Mesenchymal stem cell of the bone marrow (primary cell): ENCODE results near the gene ZNF736.

DNA sequence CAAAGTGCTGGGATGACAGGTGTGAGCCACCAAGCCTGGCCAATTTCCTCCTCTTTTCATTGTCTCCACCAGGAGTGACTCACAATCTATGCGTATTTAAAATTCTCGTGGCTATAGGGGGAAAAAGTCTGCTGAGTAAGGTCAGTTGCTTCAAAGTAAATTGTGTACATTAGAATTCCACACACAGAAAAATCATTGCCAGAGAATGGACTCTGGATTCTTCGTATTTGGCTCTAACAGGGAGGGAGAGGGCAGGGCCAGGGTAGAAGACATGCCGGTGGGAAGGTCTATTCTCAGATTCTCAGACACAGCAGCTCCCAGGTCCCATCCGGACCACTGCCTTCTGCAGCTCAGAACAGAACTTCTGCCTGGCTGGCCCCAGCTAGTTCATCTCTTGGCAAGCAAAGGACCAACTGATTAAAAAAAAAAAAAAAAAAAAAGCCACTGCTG is 22.1 kb downstream of the PSPH start:
- CAGE, long polyA plus RNA, result no peak

DNA sequence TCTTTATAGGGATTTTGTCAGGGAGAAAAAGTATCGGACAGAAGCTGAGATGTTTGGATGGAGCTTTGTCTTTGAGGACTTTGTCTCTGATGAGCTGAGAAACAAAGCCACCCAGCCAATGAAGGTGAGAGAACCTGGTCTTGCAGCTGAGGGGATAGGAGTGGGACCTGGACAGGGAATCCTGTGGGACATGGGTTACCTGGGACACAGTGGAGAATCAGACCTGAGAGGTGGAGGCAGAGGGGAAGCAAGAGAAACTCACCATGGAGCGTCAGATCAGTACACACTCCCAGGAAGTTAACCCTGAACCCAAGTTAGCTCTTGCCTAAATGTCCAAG is 8.9 kb downstream of the SUMF2 start:
- CAGE, long polyA plus RNA, result no peak

GRCh38 chr7:56091474-56092216 is 1.1 kb downstream of the PHKG1 start:
- CAGE, long polyA plus RNA, result no peak

- CAGE, long polyA plus RNA, result no peak
These were observed 771 bp downstream of the CHCHD2 start for GRCh38 chr7:56105539-56105871.

GRCh38 chr7:56174561-56174919 is 58.3 kb upstream of the NUPR2 start:
- CAGE, long polyA plus RNA, result no peak

DNA sequence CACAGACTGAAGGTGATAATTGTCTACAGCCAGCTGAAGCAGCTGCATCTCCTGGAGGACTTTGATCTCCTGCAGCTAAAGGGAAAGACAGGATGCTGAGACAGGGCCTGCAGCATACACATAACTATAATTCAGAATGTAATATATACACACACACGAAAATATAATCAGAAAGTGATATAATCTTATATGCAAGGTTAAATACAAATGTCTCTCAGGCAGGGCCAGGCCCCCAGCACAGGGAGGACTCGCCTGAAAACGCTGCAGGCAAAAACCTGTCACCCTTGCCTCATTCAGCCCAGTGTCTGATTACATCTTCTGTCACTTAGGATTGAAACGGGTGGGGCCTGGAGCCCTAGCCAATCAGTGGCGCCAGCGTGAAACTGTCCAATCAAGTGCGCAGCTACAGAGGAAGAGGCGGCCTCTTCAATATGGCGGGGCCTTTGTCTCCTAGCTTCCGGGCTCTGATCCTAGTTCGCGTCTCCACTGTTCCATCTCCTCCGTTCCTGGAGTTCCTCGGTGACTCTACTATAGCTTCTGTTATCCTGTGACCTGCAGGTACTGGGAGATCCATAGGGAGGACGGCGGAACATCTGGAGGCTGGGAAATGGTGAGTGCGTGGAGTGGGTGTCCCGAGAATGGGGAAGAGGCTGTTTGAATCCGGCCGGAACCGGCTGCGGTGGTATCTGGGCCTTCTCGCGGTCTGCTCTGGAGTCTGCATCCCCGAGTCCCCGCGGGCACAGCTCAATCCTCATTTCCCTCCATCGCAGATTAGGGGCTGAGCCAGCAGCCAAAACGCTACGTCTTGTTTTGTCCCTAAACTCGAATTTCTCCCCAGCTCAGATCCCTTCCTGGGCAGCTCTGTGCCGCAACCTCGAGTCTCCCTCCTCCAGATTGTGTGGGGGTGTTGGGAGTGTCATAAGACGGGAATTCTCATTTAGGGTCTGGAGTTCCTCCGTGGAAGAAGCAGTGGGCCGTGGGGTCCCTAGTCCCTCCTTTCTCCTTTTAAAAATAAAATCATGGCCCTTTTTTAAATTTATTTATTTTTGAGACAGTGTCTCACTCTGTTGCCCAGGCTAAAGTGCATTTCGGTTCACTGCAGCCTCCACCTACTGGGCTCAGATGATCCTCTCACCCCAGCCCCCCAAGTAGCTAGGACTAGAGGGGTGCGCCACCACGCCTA is at the start of gene ZNF736:
TSS of gene ZNF736 (plus strand) at position 418 of the 1,183 bp plus-strand sequence.
- CAGE, long polyA plus RNA, result no peak

GRCh38 chr7:64557969-64558443 is 4.9 kb downstream of the ZNF680 start:
- CAGE, long polyA plus RNA, result no peak

DNA sequence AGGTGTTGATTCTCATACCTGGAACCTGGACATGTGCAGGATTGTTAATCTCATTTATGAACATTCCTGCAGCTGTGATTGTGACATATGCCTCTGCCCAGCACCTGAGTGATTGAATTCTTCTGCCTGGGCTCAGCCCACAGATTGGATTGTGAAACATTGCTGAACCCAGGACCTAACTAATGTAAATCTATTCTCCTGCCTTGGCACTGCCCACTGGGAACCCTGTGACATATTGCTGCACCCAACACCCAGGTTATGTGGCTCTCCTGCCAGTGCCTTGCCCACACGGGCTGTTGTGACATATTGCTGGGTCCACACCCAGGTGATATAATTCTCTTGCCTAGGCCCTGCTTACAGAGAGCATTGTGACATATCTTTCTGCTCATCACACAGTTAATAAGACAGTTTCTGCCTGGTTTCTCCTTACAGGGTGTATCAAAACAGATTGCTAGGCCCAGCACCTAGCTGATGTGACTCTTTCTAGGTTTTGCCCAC is 50.8 kb upstream of the ZNF680 start:
- CAGE, long polyA plus RNA, result no peak

DNA sequence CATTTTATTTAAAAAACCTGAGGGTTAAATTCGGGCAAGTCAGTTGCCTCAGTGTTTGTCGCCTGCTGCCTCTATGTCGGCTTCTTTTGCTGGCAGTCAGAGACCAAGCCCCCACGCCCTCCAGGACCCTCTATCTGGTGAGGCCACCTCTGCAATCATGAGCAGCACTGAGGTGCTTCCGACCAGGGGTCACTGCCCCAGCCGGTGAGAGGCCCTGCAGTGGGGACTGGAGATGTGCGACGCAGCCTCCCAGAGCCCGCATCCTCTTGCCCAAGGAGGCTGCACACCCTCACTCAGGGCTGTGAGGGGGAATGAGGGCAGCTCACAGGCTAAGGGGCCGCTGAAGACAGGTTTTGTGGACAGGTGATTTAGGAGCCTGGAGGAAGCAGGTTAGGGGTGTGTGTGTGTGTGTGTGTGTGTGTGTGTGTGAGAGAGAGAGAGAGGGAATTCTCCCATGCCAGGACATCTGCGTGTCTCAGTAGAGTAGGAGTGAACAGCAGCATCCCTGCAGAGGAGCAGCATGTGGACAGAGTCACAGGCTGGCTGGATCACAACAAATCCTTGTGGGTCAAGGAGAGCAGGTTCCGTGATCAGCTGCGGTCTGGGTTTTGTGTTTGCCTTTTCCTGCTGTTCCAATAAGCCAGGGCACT is 13.2 kb upstream of the ZNF273 start:
- CAGE, long polyA plus RNA, result no peak

DNA sequence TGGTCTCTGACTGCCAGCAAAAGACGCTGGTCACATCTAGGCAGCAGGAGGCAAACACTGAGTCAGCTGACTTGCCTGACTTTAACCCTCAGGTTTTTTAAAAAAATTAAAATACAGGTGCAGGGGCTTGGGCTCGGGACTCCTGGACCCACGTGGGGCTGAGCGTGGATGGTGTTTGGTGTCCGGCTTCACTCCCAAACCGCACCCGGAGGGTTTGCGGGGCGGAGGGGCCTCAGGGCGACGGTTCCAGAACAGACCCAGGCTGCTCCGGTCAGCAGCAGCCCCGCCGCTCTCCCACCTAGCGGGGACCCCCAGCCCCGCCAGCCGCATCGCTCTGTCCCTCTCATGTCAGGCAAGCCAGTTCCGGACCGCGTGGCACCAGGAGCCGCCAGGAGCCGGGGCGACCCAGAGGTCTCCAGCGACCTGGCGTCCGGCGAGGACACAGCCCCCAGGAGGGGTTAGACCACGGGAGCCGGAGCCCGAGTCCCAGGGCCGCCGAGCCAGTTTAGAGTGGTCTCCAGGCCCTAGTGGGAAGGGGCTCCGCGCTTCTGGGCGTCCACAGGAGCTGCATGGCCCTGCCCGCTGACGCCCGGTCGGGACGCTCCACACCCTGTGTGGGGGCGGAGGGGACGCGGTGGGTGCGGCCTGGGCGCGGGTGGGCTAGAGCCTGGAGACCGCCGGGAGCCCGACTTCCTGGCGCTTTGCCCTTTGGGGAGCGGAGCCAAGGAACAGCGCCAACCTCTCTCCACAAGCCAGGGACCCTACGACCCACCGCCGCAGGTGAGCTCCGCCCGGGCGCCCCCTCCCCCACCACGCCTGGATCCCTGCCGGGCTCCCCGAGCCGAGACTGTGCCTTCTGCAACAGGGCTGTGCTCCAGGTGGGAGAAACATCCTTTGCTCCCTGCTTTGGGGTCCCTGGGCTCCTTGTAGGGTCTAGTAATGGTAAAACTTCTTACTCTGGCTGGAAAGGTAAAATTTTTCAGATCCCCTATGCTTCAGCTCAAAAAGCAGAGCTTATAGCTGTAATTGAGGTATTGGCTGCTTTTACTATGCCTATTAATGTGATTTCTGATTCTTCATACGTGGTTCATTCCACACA is 44.4 kb downstream of the ZNF273 start:
- CAGE, long polyA plus RNA, result no peak

- CAGE, long polyA plus RNA, result no peak
These were observed 135.6 kb downstream of the ZNF92 start for GRCh38 chr7:65509313-65509618.

GRCh38 chr7:65907511-65908012 is 34.7 kb downstream of the VKORC1L1 start:
- CAGE, long polyA plus RNA, result no peak

DNA sequence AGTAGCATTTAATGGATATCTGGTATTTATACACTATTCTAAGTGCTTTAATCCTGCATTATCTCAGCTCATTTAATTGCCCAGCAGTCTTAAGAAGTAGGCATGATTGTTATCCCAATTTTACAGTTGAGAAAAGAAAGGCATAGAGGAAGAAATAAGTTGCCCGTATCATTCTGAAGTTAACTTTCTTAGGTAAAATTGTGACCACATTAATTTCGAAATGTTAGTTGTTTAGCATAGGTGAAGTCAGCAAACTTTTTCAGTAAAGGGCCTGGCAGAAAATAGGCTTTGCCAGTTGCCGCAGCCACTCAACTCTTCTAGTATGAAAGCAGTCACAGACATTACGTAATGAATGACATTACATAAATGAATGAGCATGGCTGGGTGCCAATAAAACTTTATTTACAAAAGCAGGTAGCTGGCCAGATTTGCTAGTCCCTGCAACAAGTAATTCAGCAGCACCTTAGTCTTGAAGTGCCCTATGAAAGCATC is 30.0 kb downstream of the GUSB start:
- CAGE, long polyA plus RNA, result no peak

GRCh38 chr7:66151835-66152440 is 37.3 kb downstream of the CRCP start:
- CAGE, long polyA plus RNA, result no peak

GRCh38 chr7:66307512-66308320 is 102.6 kb downstream of the TPST1 start:
- CAGE, long polyA plus RNA, result no peak

GRCh38 chr7:66333344-66333853 is 128.3 kb downstream of the TPST1 start:
- CAGE, long polyA plus RNA, result no peak

DNA sequence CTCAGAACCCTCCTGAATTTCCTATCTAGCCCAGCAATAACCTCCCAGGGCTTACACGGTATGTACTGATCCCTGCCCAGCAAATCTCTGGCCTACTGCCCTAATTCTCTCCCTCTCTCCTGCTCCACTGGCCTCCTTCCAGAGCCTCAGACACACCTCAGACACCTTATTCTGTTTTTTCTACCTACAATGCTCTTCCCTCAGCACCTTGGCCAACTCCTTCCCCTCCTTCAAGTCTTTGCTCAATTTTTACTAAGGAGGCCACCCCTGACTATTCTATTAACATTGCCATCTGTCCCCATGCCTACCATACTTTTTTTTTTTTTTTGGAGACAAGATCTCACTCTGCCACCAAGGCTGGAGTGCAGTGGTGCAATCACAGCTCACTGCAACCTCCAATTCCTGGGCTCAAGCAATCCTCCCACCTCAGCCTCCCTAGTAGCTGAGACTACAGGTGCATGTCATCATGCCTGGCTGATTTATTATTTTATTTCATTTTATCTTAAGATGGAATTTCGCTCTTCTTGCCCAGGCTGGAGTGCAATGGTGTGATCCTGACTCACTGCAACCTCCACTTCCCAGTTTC is 180.6 kb downstream of the TPST1 start:
- CAGE, long polyA plus RNA, result no peak

GRCh38 chr7:66439605-66440076 is 189.0 kb upstream of the KCTD7 start:
- CAGE, long polyA plus RNA, result no peak

- CAGE, long polyA plus RNA, result no peak
These were observed 164.7 kb upstream of the KCTD7 start for GRCh38 chr7:66463974-66464399.

DNA sequence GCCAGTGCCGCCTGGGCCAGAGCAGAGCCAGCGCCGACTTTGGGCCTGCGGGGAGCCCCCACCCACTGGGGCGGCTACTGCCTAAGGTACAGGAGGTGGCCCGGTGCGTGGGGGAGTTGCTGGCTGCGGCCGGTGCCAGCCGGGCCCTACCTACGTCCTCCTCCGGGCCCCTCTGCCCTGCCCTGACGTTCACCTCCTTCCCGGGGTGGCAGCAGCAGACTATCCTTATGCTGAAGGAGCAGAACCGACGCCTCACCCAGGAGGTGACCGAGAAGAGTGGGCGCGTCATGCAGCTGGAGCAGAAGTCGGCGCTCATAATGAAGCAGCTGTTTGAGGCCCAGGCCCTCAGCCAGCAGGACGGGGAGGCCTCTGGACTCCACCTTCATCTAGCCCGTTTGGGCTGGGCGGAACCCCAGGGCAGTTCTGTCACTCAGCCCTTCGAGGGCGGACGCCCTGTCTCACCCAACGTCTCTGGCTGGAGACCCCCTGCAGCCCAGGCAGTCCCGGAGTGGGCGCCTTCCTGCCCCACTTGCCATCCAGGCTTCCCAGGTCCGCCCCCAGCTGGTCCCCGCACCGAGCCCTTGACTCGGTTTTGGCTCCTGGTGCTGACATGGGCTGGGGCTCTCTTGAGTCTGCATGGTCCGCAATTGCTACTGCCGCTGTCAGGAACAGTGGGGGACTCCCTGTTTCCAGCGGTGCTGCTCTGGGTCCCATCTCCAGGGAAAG is 71.5 kb upstream of the KCTD7 start:
- CAGE, long polyA plus RNA, result no peak